Skeletal muscle satellite cell (primary cell): ENCODE data around the gene LIN7A.

- CAGE, long polyA plus RNA: no peak
Measured at GRCh38 chr12:76877431-76877733, 1.4 kb downstream of the CSRP2 start.

GRCh38 chr12:77325302-77325861 lies 260.0 kb upstream of the E2F7 start:
- CAGE, long polyA plus RNA: no peak

DNA sequence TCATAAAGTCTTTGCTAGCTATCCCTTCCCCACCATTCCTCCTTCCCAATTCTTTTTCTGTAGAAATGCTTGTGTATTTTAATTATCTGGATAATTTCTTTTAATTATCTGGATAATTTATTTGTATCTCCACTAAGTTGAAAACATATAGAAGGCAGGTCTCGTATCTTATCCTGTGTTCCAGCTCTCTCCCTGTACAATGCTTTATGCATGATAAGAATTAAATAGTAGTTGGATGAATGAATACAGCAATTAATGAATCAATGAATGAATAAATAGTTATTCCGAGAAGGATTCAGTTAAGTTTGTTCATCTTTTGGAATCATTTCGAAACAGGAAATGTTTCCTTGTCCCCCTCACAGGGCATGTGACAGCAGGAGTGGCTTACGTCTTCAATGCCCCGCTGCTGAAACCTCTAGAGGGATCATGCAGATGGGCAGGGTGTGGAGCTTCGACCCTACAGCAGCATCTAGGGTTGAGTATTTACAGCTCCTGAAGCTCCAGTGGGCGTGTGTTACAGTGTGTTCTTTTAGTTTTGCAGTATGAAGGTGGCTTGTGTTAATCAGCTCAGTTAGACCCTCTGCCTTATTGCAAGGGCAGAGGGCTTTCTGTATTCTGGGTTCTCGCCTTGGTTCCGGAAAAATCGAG lies 2.5 kb downstream of the NAV3 start:
- CAGE, long polyA plus RNA: no peak

DNA sequence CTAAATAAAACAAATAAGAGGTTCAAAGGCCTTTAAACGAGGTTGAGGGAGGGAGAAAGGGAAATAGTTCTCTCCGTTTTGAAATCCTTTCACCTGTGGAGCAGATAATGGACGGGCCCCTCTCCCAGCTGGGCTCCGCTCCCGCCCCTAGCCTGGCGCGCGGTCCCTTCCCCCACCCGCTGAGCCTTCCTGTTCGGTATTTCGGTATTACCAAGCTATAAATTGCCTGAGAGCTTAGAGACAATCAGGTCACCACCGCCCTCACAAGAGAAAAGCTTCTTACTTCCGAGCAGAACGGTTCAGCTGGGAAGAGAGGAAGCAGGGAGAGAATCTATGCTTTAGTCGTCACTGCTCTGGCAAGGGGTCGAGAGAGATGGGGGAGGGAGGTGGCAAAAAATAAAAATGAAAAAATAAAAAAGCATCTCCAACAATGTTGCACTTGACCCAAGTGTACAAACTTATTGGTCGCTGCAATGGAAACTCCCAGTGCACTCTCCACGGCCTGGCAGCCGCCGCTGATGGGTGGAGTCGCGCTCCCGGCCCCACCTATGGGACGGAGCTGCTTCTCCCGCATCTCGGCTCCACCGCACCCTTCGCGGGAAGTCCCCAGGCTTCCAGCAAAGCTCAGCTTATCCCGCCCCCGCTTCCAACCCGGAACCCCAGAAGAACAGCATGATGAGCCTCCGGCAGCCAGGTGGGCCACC lies 1.0 kb upstream of the SYT1 start:
- CAGE, long polyA plus RNA: no peak

DNA sequence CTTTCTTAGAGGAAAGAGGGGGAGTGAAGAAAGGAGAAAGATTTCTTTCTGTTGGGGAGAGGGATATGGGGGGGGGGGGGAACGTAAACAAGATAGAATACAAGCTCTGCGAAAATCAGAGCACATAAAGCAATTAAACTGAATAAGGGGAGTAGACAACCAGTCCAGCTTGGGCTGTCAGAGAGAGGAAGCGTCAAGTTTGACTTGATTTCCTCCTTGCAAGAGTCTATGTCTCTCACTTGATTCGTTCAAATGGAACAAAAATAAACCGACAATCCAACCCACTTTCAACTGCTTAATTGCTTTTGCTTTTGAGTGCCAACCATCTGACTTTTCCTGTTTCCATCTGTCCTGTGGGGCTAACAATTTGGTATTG lies 912 bp downstream of the SYT1 start:
- CAGE, long polyA plus RNA: no peak

DNA sequence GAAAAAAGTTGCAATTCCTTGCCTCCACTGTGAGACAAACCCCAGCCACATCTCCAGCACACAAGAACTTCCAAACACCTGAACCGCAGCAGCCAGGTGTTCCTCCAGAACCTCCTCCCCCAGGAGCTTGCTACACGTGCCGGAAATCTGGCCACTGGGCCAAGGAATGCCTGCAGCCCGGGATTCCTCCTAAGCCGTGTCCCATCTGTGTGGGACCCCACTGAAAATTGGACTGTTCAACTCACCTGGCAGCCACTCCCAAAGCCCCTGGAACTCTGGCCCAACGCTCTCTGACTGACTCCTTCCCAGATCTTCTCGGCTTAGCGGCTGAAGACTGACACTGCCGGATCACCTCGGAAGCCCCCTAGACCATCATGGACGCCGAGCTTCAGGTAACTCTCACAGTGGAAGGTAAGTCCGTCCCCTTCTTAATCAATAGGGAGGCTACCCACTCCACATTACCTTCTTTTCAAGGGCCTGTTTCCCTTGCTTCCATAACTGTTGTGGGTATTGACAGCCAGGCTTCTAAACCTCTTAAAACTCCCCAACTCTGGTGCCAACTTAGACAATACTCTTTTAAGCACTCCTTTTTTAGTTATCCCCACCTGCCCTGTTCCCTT lies 148.7 kb downstream of the PAWR start:
- CAGE, long polyA plus RNA: no peak

DNA sequence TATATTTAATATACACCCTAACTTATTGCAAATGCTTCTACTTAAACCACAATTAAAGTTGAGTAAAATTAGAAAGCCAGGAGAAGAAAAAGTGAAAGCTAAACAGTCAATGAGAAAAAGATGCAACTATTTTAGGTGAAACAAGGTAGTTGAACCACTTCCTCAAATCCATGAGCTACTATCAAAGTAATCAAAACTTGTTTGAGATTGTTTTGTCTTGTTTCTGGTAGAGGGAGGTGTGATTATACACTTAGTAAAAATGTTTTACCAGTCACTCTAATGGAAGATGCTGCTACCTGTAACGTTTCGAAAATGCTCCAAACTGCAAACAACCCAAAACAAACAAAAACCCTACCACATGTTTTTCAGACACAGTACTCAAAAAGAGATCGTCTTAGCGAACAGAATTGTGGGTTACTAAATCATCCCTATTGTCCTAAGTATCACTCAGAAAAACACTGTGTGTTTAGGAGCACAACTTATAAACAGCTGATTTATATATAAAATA lies 2.0 kb downstream of the PAWR start:
- CAGE, long polyA plus RNA: no peak

GRCh38 chr12:79798353-79798747 lies 107.6 kb upstream of the PAWR start:
- CAGE, long polyA plus RNA: no peak

- CAGE, long polyA plus RNA: no peak
Measured at GRCh38 chr12:79934261-79934690, 621 bp downstream of the PPP1R12A start.

GRCh38 chr12:80044752-80045215 lies 54.6 kb upstream of the OTOGL start:
- CAGE, long polyA plus RNA: no peak

DNA sequence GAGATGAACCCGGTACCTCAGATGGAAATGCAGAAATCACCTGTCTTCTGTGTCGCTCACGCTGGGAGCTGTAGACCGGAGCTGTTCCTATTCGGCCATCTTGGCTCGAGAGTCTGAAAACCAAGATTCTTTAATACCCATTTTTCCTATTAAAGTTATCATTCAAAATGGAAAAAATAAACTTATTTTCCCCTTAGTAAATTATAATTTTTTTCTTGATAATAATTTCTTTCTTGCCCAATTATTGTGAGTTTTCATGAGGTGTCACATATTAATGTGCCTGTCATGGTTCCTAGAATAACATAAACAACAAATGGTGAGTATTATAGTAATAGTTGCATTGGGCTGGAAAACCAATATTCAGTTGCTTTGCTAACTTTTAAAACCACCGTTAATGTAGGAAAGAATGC lies 150.7 kb downstream of the OTOGL start:
- CAGE, long polyA plus RNA: no peak

DNA sequence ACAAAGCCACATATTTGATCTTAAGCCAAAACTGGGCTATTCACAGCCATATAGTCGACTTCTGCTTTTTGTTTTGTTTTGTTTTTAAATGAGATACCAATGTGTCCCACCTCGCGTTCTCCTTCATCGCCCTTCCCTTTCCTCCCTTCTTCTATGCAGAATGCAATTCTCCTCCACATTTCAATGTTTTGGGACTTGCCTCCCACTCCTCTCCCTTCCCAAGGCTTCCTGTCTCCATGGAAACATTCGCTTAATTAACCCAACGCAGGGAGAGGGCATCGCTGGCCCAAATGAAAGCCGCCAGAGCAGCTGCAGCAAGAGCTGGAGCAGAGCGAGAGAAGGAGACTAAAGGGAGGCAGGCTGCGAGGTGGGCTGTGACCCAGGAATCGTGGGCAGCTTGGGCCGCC lies 43.6 kb upstream of the PTPRQ start:
- CAGE, long polyA plus RNA: no peak

DNA sequence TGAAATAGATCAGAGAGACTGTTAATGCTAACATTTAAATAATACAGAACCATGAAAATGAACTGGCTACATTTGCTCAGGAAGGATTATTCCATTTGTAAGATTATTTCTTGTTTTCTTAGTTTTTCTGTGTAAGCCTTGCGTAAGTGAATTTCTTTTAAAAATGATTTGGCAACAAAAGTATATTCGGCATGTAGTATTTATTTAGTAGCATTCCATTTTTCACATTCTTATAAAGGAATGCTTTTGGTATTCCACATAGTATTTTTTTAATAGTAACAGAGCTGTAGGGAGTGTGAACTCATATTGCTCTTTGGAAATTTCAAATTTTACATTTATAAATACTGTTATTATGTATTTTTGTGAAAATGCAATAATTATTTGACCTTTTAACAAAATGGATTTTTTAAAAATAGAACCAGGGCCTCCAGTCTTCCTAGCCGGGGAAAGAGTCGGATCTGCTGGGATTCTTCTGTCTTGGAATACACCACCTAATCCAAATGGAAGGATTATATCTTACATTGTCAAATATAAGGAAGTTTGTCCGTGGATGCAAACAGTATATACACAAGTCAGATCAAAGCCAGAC lies 1.1 kb downstream of the PTPRQ start:
- CAGE, long polyA plus RNA: no peak

DNA sequence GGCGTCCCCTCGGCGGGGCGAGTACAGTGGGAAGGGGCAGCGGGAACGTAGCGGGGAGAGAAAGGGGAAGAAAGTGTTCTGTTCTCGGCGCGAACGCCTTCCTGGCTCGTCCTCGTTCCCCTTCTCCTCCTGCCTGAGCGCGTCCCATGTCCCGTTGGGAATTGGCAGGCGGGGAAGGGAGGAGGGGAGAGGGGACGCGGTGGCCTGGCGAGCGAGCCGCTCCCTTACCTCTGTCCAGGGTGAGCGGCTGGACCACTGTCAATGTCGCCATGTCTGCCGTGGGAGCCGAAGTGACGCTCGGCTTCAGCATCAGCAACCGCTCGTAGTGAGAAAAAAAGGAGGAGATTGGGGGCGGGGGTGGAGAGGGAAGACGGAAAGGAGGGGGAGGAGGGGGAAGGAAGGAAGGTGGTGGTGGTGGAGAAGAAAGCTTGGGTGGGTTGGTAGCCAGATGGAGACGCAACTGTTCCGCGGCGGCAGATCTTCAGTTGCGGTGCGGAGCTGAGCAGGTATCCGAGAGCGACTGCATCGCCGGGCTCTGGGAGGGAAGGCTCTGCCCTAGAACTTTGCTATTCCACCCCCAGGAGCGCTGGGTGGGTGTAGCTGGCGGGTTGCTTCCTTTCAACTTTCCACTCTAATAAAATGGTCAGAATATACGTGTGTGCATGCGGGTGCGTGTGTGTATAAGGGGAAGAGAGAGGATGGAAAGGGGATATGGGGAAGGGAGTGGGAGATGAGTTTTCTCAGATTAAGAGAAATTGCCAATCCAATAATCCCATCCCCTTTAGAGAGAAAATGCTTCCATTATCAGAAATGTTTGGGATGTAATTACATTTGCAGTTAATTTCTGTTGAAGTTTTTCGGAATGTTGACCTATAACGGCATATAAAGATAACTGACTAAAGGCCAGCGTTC lies at the start of gene LIN7A:
TSS of gene LIN7A (minus strand) at position 522 of the 912 bp plus-strand sequence.
- CAGE, long polyA plus RNA: no peak

GRCh38 chr12:81079615-81080294 lies 1.9 kb downstream of the ACSS3 start:
- CAGE, long polyA plus RNA: no peak

DNA sequence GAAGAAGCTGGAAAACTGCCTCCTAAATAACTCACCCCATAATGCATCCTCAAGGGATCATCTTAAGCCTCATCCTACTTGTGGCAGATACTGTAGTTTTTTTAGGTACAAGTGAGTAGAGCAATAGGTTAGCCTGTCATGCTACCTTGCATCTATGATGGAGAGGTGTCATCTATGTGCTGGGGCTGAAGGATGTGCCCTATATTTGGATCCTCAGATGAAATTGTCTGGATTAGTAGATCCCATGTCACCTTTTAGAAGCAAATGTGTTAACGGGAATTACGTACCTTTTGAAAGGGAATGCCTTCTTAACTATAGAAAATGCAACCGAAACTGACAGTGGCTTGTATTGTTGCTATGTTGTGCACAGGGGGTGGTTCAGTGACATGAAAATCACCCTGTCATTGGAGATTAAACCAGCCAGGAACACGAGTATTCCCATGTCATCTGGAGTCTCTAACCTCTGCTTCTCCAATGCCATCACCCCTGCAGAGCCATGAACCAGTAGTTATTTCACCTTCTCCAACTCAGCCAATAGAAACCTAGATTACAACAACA lies 110.2 kb downstream of the METTL25 start:
- CAGE, long polyA plus RNA: no peak

DNA sequence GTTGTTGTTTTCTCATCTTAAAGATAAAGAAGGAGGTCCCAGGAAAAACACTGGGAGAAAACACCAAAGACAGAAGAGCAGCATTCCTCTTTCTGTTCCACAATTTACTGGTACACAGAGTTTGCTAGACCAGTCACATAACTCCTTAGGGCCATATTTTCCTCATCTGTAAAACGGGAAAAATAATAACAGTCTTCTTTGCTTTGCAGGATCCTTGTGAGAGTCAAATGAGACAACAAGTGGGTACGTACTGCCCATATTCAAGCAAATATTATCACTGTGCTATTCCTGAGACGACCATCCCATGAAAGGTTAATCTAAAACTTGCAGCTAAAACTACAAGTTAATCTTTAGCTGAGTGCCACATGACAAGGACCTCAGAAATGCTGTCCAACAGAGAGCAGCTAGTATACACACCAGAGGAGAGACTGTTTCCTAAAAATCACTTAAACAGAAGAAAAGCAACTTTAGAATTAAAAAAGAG lies 162.8 kb upstream of the TMTC2 start:
- CAGE, long polyA plus RNA: no peak

- CAGE, long polyA plus RNA: no peak
Measured at GRCh38 chr12:87661880-87662339, 367.3 kb downstream of the C12orf50 start.

- CAGE, long polyA plus RNA: no peak
Measured at GRCh38 chr12:87784462-87784752, 244.8 kb downstream of the C12orf50 start.

DNA sequence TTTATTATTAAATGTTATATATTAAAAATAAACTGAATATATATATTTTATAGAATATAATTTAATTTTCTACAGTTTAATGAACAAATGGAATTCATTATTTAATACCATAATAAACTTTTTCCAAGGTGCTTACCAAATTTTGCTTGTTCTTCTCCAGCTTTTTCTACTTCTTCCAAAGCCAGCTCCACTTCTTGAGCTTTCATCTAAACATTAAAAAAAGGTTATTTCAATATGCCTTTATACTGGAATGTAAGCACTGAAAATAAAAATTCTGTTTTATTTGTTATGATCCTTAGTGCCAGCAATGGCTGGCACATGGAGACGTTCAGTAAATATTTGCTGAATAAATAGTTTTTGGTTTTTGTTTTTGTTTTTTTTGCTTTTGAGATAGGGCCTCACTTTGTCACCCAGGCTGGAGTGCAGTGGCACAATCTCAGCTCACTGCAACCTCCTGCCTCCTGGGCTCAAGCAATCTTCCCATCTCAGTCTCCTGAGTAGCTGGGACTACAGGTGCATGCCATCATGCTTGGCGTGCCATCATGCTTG lies 2.5 kb downstream of the CEP290 start:
- CAGE, long polyA plus RNA: no peak